NALM6 (cell line): Measurements from ENCODE around the genes WDR45B and METRNL.

DNA sequence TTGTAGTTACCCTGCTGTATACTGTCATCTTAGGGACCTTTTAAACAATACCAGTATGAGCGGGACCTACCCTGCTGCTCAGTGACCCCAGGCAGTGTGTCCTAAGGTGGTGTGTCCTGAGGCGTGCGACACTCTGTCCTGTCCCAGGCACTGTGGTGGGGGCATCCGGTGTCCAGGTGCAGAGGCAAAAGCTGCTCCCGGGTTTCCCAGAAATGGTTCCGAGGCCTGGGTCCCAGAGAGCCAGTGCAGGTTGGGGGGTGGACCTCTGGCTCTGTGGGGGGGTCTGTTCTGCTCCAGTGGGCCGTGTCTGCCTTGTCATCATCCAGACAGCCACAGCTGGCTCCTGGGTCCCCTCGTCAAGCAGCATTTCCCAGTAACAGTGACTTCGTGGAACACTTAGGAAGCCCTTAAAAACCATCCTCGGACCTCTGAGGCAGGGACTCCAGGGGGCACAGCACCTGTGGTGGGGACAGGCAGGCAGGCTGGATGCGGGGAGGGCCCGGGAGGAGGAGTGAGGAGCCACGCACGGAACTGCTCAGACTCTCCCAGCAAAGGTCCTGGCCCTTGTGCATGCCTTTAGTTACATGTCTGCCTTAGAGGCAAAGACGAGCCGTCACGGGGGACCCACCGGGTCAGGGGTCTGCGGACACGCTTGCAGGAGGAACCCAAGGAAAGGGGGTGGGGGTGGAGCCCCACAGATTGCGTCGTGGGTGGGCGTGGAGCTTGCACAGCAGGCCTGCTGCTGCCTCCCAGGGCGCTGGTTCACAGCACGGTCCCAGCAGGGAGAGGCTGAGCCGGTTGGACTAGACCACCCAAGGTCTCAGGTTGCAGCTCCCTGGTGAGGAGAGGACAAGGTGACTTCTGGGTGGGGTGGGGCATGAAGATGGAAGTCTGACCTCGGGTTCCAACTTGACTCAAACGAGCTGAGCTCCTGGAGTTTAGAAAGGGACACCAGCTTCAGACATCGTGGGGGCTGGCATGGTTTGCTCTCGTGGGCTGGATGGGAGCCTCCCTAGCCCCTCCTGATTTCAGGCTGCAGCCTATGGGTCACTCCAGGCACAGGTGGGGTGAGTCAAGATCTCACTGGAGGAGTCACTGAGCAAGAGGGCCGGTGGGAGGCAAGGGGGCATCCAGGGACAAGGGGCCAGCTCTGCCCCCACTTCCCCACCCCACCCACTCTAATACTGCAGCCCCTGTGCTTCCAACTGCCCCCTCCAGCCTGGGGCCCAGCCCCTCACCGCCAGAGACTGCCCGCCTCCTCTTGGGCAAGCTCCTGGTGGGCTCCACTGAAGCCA lies 5.8 kb downstream of the SLC16A3 start:
- PRO-cap = no peak

- PRO-cap = no peak
Observed at GRCh38 chr17:82237986-82238256, 9.1 kb downstream of the SLC16A3 start.

DNA sequence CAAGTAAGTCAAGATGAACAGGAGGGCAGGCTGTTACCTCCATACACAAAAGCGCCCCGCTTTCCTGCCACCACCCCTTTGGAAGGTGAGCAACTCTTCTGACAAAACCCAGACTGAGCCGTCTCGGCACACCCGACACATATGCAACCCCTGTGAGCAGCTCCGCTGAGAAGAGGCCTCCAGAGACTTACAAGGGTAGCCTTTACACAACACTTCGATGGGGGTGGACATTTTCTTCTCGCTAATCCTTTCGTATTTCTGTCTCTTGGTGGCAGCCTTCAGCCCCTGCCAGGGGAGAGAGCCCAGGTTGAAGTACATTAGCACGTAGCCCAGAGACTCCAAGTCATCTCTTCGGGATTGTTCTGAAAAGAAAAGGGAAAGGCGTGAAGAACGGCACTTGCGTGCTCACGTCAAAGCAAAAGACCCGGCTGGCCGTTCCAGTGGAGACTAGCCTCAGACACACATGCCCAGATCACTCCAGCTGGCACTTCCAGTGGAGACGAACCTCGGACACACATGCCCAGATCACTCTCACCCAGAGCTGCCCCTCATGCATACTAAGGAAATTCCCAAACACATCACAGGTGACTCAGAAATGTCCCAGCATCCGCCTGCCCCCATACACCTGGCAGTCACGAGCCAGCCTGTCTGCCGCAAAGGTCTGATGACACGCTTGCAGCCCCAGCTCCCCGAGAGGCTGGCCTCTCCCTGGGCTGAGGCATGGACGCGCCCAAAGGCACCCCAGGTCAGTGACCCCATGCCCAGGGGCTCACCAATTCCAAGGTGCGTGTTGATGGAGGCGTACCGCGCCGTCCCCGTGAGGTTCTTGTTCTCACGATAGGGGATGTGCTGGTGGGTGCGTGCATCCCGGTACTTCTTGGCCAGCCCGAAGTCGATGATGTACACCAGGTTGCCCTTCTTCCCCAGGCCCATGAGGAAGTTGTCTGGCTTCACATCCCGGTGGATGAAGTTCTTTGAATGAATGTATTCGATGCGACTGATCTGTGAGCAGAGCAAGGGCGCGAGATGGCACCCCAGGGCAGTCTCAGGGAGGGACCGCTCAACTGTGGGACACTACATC lies 20.9 kb downstream of the CSNK1D start:
- PRO-cap = no peak

DNA sequence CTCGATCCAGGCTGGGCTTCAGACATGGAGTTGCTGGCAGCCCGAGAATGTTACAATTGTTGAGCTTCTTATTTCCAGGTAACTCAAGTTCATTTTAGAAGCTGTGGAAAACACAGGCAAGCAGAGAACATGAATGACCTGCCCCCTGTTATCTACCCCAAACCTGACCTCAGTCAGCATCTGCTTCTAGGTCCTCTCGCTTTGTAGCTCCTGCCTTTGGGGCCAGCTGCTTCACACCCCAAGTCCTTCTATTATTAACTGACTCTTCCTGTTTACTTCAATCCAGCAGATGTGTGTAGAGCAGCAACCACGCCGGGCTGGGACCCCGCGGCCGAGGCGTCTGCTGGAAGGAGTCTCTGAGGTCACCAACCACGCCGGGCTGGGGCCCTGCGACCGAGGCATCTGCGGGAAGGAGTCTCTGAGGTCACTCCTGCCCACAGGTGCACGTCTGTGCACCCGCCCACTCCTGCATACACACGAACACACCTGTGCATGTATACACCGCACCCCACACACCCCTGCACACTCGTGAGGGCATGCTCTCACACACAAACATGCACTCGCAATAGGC lies 7.9 kb upstream of the TEX19 start:
- PRO-cap = bidirectional peak, plus-strand start at position 340 of the sequence, minus-strand start at position 165 of the sequence

GRCh38 chr17:82424523-82425505 lies 6.4 kb upstream of the OGFOD3 start:
- PRO-cap = no peak

DNA sequence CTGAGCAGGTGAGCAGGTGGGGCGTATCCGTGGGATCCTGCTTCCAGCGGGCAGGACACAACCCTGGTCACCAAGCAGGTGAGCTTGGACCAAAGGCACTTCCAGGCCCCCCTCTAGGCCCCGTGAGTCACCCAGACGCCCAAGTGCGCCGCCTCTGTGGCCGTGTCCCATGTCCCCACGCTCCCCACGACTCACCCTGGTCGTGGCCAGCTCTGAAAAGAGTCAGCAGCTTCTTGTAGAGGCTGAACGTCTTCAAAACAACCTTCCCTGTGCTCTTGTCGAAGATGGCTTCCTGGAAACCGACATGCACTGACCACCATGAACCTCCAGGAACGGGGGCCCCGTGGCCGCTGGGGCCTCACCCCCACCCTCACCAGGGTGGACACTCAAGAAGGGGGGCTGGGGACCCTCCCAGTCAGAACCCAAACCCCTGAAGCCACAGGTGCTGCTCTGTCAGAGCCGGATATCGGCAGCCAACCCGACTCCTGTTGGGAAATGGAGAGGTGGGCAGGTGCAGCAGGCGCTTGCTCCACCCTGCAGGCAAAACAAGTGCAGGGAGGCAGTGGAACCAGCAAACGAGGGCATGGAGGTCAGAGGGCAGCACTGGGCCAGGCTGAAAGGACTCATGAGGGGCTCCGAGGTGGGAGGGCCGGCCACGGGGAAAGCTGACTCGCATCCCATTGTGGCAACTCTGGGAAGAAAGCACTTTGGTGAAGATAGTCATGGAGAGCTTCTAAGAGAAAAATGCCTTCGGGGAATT lies 4.7 kb downstream of the CYBC1 start:
- PRO-cap = no peak

DNA sequence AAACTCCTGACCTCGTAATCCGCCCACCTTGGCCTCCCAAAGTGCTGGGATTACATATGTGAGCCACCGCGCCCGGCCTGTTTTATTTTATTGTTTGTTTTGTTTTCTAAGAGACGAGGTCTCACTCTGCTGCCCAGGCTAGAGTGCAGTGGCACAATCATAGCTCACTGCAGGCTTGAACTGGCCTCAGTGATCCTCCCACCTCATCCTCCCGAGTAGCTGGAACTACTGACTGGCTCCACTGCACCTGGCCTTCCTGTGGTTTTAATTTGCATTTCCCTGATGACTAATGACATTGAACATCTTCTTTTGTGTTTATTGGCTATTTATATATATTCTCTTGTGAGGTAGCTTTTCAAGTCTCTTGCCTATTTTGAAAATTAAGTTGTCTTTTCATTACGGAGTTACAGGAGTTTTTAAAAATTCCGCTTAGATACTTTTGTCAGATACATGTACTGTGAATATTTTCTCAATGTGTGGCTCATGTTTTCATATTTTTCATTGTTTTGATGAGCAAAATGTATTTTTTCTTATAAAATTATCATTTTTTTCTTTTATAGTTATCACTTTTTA lies 13.0 kb upstream of the FOXK2 start:
- PRO-cap = unidirectional peak, minus-strand start at position 96 of the sequence; unidirectional peak, minus-strand start at position 161 of the sequence; unidirectional peak, minus-strand start at position 227 of the sequence

DNA sequence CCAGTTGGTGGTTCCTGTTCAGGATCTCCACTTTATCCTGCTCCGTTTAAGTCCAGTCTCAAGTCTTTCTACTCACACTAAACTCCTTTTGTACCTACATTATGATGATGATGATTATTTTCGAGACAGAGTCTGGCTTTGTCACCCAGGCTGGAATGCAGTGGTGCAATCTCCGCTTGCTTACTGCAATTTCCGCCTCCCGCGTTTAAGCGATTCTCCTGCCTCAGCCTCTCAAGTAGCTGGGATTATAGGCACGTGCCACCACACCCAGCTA lies 2.3 kb upstream of the FOXK2 start:
- PRO-cap = unidirectional peak, minus-strand start at position 54 of the sequence

DNA sequence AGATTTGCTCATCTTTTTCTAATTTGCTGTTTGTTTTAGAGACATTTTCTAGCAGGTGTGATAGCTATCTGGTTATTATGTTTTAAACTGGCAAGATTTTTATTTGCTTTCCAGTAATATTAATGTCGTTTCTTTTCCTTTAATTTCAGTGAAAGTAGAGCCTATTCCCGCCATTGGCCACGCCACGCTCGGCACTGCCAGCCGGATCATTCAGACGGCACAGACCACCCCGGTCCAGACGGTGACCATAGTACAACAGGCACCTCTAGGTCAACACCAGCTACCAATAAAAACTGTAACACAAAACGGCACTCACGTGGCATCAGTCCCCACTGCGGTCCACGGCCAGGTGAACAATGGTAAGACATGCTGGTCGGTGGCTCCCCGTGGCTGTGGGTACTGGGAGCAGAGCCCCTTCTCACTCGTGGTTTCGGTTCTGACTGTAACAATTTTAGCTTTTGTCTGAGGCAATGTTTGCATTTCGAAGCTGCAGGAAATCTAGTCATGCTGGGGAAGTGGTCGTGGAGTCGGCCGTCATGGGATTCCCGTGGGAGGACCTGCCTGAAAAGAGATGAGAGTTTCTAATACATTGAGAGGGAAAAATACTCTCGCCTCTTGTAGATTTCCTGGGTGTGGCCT lies 61.2 kb downstream of the WDR45B start:
- PRO-cap = no peak

- PRO-cap = no peak
Observed at GRCh38 chr17:82625081-82625681, 23.1 kb downstream of the WDR45B start.

DNA sequence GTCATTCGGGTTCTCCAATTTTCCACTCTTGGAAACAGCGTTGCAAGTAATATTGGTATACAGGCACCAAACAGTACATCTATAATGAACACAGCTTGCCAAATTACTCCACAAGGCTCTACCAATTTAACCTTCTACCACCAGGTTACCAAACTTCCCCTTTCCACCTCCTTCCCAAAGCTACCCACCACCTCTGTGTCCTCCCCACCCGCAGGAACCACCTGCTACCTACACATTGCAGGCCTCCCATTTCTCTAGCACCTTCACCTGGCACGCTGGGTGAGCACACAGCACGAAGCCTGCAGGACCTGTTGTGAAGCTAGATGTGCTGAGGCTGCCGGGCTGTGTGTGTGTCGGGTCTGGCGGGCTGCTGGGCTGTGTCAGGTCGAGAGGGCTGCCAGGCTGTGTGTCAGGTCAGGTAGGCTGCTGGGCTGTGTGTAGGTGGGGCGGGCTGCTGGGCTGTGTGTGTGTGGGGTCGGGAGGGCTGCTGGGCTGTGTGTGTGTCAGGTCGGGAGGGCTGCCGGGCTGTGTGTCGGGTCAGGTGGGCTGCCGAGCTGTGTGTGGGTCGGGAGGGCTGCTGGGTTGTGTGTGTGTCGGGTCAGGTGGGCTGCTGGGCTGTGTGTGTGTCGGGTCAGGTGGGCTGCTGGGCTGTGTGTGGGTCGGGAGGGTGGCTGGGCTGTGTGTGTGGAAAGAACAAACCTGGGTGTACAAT lies 8.8 kb downstream of the WDR45B start:
- PRO-cap = no peak

DNA sequence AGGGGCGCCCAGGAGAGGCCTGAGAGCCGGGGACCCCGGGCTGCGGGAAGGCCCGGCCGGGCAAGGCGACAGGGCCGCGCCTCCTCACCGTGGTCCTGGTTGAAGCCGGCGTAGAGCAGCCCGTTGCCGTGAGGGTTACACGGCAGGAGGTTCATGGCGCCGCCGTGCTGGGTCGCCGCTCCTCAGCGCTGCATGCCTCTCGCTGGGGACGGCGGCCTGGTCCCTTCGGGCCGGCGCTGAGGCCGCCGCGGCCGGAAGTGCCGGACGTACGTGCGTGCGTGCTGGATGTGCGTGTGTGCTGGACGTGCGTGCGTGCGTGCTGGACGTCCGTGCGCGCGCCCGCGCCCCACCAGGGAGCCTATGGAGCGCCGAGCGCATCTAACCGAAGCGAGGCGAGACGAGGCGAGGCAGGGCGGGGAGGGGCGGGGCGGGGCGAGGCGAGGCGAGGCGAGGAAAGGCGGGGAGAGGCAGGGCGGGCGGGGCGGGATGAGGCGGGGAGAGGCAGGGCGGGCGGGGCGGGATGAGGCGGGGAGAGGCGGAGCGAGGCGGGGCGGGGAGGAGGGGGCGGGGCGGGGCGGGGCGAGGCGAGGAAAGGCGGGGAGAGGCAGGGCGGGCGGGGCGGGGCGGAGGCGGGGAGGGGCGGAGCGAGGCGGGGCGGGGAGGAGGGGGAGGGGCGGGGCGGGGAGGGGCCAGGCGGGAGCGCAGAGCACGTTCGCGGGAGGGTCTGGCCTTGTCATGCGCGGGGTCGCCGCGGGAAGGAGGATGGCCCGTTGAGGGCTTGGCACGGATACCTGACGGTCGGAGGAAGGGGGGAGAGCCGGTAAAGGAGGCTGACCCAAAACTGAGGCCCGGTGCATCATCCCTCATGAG lies at the start of gene WDR45B:
WDR45B (minus strand) TSS at position 259 of the 870 bp plus-strand sequence.
- PRO-cap = unidirectional peak, minus-strand start at position 259 of the sequence; bidirectional peak, plus-strand start at position 733 of the sequence, minus-strand start at position 380 of the sequence

DNA sequence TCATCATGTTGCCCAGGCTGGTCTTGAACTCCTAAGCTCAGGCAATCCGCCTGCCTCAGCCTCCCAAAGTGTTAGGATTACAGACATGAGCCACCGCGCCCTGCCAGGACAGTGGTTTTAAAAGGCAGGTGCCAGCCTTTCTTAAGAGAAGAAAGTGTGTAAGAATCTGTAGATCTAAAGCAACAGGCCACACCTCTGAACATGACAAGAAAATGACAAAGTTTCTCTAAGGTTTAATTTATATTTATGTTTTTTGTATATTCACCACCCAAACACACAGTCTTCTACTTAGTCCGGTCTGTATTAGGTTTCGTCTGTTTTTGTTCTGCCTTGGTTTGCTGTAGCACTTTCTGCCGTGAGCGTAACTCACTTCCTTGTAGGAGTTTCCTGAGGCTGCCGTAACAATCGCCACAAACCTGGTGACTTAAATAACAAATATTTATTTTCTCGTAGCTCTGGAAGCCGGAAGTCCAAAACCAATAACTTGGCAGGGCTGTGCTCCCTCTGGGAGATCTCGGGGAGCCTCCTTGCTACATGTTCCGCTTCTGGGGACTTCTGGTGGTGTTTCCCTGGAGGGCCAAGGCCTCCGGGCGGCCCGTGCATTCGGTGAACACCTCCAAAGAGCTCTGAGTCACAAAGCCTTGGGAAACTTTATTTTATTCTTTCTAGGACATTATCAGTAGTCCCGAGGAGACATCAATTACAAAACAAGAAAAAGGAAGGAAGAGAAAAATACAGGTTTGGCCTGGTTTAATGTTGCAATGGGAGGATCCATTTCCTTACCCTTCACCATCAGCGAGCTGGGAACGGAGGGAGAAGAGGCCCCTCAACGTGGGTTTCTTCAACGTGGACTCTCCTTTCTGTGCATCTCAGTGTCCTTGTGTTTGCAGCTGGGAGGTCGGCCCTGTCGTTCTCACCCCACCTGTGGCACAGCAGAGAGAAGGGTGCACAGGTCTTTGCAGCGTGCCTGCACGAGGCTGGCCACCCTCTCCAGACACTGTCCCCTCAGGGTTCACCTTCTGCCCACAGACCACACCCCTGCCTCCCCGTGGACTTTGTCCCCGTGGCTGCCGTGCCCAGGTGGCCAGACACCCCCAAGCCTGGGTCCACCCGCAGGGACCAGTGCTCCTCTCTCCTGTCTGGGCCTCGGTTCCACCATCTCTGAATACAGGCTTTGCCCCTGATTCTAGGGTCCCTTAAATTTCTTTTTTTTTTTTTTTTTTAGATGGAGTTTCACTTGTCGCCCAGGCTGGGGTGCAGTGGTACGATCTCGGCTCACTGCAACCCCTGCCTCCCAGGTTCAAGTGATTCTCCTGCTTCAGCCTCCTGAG lies 7.0 kb upstream of the WDR45B start:
- PRO-cap = no peak

DNA sequence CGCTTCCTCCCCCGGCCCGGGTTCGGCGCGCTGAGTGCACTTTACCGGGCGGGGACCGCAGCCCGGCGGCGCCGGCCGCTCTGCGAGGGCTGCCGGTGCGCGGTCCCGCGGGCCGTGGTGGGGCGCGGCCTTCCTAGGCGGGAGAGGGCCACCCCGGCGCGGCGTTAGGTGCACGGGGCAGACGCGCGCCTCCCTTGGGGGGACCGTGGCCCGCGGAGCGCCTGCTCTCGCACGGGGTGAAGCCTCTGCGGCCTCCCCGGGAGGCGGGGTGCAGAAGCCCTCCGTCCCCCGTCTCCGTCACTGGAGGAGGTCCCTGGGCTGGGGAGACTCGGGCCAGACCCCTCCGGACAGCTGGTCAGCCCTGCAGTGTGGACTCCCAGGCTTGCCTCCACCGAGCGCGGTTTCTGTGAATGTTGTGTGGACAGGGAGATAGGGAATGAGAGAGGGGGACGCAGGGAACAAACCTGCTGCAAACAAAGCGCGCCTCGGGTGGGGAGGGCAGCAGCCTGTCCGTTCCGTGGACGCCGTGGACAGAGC lies 604 bp downstream of the TBCD start:
- PRO-cap = no peak

DNA sequence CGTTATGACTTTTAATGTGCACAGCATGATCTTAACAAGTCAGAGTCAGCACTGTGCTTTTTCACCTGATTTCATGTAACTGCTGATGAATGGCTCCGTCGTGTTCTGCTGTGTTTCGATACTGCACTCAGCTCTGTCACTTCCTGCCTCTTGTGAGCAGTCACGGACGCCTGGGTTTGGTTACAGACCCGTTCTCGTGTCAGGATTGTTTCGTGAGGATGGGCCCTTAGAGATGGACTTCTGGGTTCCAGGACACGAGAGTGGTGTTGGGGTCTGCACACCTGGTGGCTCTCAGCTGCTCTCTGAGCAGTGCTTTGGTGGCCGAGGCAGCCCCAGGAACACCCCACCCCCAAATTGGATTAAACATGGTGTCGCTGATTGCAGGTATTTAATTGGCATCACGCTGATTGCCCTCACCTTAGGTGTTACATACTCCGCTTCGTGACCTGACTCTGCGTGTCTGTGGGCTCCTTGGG lies 24.7 kb downstream of the TBCD start:
- PRO-cap = bidirectional peak, plus-strand start at position 185 of the sequence, minus-strand start at position 107 of the sequence

DNA sequence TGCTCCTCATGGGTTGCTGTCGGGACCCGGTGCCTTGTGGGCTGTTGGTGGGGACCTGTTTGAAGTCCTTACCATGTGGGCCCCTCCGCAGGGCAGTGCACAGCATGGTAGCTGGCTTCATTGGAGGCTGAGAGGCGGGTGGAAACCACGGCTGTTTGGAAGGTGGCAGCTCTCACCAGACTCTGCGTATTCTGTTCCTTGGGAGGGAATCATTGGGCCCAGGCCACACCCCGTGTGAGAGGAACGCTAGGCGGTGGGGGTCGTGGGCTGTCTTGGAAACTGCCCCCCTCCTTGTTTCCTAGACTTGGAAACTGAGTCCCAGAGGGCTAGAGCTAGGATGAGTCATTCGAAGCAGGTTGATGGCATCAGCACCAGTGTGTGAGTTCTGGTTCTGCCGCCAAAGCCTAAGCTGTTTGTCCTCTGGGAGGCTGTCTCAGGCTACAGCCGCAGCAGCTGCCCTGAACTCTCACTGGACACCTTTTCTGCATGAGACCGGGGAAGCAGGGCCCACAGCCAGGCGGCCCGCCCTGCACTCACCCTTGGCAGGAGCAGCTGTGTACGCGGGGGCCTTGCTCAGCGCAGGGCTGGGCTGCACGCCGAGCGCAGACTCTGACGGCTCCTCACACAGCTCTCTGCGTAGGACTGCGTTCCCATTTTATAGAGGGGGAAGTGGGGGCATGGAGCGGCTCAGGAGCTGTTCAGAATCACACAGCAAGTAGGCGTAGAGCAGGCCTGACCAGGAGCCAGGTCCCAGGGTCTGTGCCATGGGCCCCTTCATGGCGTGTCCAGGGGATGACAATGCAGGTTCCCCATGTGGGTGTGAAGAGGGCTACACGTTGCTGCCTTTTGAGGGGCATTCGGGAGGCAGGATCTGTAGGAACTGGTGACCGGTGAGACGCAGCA lies 35.0 kb downstream of the ZNF750 start:
- PRO-cap = no peak

- PRO-cap = no peak
Observed at GRCh38 chr17:82900451-82901415, 60.9 kb upstream of the ZNF750 start.

DNA sequence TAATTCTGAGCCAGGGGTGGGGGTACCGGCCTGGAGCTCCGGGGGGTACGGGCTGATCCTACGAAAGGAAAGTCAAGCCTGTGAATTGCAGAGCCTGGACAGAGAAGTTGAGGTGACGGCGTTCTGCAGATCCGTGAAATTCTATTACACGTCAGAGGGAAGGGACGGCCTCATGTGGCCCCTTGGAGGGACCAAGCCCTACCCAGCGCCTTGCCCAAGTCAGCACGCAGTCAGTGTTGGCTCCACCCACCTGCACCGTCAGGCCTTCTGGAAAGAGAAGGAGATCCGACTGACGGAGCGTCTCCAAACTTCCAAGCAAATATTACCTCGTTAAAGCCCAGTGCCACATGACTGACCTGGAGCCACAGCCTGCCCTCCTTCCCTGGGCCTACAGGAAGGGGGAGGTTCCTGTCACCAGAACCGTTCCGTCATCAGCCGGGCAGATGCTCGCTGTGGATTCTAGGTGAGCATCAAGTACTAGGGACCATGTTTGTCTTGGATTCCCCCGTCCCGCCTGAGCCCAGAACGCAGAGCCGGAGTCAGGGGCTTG lies 5.0 kb upstream of the B3GNTL1 start:
- PRO-cap = no peak

DNA sequence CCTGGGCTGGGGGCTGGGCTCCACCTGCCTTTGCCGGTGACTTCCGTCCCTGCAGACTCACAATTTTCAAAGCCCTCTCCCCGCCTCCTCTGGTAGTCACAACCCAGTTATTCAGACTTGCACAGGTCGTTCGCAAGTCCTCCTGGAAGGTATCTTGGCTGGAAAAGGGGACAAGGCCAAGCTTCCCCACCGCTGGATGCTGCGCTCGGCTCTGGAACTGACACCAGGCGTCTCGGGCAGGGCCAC lies 1.2 kb upstream of the METRNL start:
- PRO-cap = no peak

DNA sequence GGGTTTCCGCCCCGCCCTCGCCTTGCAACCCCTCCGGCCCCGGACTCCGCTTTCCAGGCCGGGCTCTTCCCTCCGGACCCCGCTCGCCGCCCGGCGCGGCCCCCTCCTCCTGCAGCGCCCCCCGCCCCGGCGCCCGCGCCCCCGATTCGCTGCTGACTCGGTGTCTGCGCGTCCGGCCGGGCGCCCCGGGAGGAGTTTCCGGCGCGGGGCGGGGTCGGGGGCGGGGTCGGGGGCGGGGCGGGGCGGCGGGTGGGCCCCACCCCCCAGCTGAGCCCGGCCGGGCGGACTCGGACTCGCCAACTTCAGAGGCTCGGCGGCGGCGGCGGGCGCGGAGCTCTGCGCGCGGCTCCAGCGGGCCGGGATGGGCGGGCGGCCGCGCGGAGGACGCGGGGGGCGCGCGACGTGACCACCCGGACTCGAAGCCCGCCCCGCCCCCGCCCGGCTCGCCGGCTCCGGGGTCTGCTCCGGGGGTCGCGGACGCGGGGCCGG lies at the start of gene METRNL:
METRNL (plus strand) TSS at position 305 of the 489 bp plus-strand sequence.
- PRO-cap = unidirectional peak, plus-strand start at position 305 of the sequence